Paraaortic lymph node (tissue), 1 donor: ENCODE results near the genes H2AC20 and RPRD2.

- PRO-cap, result unidirectional peak, plus-strand start at chr1:148038651
Measured at GRCh38 chr1:148038319-148039127, 110.3 kb downstream of the GPR89B start.

DNA sequence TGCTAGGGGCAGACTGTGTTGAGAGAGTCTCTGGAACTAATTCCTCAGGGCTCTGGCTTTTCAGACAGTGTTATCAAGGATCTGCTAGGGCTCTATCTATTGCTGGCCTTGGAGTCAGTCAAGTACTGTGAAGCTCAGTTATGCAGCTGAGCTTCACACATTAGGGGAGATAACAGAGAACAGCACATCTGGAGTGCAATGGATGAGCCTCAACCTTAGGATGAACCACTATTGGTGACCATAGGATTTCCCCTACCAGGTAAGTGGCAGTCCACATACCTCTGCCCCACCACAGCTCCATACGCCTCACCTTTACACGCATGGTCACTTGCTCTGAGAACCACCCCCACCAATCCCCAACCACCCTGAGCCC lies 97.4 kb downstream of the PPIAL4G start:
- PRO-cap, result no peak

- PRO-cap, result no peak
Measured at GRCh38 chr1:148397414-148397910, 85.6 kb downstream of the PPIAL4G start.

DNA sequence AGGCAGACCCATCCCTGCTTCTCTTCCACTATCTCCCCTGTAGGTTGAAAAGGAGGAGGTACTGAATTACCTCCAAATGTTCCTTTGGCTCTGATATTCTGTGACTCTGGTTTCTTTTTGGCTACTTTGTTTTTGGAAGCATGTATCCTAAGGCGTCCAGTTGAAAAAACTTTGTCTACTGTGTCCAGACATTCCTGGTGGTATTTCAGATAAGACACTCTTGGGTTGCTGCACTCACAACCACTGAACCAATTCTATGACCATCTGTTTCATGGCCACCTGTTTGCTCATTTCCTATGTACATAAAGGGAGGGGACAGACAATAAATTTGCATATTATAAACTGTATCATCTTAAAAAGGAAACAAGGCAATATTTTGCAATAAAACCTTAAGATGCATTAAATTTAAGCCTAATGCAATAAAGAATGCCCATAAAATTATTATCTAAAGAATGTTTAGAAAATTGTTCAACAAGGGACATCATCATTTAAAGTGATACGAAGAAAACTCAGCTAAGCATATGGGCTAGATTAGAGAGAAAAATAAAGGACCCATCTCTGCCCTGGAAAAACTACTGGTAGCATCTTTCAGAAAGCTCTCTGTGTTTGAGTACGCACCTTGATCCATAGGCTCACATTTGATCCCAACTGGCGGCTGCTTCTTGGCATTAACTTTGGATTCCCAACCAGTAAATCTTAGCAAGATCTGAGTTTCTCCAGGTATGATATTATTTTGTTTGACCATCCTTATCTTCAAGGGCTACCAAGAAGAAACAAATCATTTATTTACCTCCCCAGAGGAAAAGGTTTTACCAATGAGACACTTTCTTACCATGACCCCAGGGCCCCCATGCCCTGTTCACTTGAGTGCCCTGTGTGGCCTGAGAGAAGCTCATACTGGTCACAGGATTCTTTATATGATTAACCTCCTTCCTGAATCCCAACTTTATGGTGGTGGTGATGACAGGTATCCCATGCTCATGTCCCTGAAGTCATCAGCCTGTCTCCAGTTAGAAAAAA lies 12.9 kb downstream of the NBPF9 start:
- PRO-cap, result no peak

DNA sequence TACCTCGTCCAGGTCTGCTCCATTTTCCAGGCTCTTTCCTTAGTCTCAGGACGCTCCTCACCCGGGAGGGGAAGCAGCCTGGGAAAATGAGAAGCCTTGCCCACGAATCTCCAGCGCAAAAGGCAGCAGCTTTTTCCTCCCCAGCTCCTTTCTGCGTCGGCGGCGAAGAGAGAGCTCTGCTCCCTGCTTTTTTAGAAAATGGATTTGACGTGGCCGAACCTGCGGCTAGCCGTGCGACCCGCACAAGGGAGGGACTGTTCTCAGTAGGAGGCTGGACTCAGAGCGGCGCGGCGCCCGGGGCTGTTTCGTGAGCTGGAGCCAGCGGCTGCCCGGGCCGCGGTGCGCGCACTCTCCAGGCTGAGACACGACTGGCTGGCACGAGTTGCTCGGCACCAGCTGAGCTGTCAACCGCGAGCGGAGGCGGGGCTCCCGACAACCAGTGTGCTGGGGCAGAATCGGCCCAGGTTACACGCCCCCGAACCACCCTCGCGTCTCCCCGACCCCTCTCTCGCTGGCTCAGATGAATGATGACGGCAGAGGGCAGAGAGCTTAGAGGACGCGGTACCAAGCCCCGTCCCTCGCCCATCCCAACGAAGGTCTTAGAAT lies 104.9 kb upstream of the NOTCH2NLC start:
- PRO-cap, result no peak

DNA sequence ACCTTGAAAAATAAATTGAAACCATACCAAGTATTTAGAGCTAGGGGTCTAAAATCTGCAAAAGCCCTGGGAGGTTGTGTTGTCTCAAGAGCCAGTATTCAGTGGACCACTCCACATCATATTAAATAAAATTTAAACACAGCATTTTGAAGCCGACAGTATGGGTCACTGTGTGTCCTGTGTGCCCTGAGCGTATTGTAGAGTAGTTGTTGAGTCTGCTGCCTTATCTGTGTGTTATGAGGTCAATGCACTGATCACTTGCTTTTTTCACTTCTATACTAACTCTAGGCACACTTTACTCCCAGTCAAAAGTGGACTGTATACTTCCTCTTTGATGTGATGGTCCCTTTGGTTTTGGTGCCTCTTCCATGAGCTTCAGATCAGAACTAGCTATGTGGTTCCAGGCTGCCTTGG lies 81.9 kb downstream of the PPIAL4C start:
- PRO-cap, result no peak

GRCh38 chr1:149885666-149886581 lies 558 bp downstream of the H2BC21 start:
- PRO-cap, result bidirectional peak, plus-strand start at chr1:149885714, minus-strand start at chr1:149885709; bidirectional peak, plus-strand start at chr1:149885974, minus-strand start at chr1:149885859; unidirectional peak, minus-strand start at chr1:149886548

DNA sequence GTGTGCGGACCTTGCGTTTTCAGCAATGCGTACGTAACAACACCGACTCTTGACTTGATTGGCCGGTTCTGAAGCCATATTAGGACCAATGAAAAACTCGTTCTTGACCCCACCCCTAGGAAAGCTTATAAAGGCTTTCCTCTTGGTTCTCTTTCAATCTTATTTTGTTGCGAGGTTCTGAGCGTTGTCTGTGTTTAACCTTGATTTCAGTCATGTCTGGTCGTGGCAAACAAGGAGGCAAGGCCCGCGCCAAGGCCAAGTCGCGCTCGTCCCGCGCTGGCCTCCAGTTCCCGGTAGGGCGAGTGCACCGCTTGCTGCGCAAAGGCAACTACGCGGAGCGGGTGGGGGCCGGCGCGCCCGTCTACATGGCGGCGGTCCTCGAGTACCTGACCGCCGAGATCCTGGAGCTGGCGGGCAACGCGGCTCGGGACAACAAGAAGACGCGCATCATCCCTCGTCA lies at the start of gene H2AC20:
H2AC20 (plus strand) TSS at position 156 of the 460 bp plus-strand sequence.
- PRO-cap, result bidirectional peak, plus-strand start at position 156 of the sequence, minus-strand start outside the sequence; bidirectional peak, plus-strand start at position 332 of the sequence, minus-strand start at position 297 of the sequence

DNA sequence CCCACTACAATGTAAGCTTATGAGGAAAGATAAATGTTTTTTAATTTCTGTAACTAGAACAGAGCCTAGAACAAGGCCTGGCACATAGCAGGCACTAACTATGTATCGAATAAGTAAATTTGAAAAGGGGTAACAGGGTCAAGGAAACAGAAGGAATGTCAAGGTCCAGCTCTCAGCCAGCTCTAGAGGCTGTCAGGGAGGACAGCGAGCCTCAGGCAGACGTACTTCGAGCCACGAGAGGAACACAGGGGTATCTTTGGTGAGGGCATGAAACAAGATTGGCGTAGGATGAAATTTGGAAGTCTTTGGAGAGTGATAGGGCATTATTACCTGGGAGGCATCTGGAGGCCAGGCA lies 878 bp downstream of the MTMR11 start:
- PRO-cap, result no peak

GRCh38 chr1:149965375-149965963 lies 28.8 kb upstream of the MTMR11 start:
- PRO-cap, result no peak

DNA sequence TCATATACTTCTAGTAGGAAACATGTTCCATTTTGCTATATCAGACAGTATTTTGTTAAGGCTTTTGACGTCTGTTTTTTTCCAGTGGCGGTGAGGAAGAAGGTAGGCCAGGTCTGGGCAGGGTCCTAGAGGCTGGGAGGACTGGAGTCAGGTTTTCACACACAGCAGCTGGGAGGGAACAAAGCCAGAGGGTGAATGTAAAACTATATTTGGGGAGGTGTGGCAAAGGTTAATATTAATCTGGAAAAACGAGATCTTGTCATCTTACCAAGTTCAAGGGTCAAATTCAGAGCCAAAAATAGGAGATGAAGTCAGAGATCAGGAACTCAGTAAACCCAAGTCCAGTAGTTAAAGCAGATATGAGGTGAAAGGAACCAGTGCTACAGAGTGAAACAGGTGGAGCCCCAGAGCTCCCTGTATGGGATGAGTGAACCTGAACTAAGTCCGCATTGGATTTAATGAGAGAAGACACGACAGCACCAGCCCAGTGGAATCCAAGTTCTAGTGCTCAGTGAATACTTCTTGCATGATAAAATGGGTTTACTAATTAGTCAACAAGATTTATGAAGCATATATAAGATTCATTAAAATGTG lies 10.8 kb upstream of the OTUD7B start:
- PRO-cap, result no peak

DNA sequence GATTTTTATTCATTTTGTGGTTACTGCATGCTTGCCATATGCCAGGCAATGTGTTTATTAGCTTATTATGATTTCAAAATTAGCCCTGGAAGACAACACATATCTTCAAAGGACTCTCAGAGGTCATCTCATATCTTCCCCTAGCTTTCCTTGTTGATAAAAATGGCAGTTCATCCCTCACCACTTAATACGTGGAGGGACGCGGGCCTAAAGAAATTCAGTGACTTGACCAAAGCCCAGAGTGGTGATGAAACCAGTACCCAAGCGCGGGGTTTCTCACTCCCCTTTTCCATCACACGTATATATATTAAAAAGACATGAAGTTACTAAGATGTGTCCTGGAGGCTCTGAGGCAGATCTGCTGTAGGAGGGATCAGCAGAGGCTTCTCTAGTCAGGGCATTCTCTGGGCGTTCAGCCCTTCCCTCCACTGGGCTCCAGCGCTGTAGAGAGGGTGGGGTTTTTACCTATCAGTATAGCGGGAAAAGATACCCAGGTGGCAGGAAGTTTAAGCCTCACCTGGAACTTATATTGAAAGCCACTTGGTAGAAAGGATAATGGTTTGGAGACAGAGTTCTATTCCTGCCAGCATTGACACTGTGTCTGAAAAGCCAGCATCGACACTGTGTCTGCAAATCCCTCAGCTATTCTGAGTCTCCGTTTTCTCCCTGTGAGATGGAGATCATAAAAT lies 937 bp upstream of the PLEKHO1 start:
- PRO-cap, result no peak

GRCh38 chr1:150165961-150166362 lies 16.2 kb downstream of the PLEKHO1 start:
- PRO-cap, result no peak

GRCh38 chr1:150231690-150231923 lies 4.3 kb downstream of the ANP32E start:
- PRO-cap, result no peak

GRCh38 chr1:150267661-150267830 lies 1.3 kb downstream of the APH1A start:
- PRO-cap, result no peak

DNA sequence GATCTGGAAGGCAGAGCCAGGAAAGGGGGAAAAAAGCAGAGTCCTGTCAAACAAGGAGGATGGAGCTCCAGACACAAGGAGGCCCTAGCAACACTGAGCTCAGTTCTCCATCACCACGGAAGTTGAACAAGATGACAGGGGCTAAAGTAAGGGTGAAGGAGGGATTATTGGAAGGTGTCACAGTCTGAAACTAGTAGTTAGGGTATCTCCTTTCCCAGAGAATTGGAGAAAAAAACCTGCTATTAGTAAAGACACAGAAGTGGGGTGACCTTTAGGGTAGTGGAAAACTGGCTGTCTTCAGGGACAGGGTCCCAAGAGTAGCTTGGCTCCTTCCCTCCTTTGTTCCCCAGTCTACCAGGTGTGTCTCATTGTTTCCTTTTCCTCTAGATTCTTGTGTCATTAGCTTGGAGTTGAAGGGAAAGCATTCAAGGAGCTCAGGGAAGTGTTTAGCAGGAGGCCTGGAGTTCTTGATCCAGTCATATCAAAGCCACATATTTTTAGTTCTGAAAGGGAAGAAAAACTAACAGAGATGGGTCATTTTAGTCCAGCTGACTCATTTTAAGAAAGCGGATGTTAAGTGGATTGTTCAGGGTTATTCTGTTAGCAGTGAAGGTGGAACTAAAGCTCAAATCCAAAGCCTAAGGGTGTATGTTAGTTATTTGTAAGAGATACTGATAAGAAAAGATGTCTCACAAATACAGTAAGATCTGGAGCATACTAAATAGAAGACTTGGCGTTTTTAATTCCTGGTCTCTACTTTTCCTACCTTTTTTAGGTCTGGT lies 619 bp downstream of the C1orf54 start:
- PRO-cap, result no peak

- PRO-cap, result bidirectional peak, plus-strand start at chr1:150364109, minus-strand start at chr1:150363953
Measured at GRCh38 chr1:150363766-150364269, at the start of gene RPRD2. Gene RPRD2, plus strand, starts transcription at chr1:150364147.

- PRO-cap, result no peak
Measured at GRCh38 chr1:150410683-150411321, 46.9 kb downstream of the RPRD2 start.

GRCh38 chr1:150559620-150560416 lies 10.6 kb downstream of the ADAMTSL4 start:
- PRO-cap, result unidirectional peak, minus-strand start at chr1:150560041

DNA sequence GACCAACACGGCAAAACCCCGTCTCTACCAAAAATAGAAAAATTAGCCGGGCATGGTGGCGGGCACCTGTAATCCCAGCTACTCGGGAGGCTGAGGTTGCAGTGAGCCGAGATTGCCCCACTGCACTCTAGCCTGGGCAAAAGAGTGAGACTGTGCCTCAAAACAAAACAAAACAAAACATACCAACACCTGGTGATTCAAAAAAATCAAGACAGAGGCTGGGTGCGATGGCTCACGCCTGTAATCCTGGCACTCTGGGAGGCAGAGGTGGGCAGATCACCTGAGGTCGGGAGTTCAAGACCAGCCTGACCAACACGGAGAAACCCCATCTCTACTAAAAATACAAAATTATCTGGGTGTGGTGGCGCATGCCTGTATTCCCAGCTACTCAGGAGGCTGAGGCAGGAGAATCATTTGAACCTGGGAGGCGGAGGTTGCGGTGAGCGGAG lies 5.6 kb downstream of the MCL1 start:
- PRO-cap, result no peak